ENCODE measurements around a stretch of chr17.

GRCh38 chr17:50499144-50499352 is 9.2 kb upstream of the MYCBPAP start:
- PRO-cap, result no peak

- PRO-cap, result unidirectional peak, minus-strand start at chr17:50543513
Measured at GRCh38 chr17:50543398-50544100, 3.4 kb upstream of the SPATA20 start.

DNA sequence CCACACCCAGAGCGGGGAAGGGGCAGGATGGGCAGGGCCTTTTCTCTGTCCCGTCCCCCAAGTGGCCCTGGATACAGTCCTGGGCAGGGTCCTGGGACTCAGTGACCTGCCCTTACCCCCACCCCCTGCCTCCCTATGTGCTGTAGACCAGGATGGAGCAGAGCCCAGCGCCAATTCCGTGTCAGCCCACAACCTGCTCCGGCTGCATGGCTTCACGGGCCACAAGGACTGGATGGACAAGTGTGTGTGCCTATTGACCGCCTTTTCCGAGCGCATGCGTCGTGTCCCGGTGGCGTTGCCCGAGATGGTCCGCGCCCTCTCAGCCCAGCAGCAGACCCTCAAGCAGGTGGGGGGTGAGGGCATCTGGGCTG is 6.4 kb upstream of the CACNA1G start:
- PRO-cap, result no peak

GRCh38 chr17:50558683-50559176 is 1.8 kb upstream of the CACNA1G start:
- PRO-cap, result no peak

DNA sequence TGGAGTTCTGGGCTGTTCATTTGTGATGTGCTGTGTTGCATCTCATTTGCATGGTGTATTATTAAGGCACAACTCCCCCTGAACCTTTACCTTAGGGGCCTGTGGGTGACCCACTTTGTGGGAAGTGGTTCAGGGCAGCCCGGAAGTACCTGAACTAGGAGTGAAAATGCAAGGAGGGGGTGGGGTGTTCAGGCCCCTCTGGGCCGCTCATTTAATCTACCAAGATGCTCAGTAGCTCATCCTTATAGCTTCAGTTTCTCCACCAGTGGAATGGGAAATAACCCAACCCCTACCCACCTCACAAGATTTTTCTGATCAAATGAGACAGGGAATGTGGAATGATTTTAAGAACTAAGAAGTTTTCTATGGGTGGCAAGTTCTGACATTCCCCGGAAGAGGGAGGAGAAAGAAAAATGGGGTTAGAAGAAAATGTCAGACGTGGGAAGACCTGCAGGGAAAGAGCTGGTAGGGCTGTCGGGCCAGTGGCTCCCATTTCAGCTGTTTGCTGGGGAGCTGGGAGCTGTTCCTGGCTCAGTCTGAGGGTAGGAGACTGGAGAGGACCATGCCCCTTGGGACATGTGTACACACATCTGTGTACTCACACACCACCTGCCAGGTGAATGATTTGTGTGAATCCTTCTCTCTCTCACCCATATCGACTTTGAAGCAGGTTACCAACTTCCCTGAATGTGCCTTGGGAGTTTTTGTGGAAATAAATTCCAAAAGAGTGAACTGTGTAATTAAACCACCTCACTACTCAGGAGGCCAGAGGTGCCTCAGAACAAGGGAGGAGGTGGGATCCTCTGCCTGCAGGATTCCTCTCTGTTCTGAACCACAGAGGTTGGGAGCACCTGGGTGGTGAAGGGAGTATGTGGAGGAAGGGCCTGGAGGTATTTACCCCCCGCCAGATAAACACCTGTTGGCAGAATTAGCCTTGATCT is 3.0 kb downstream of the ABCC3 start:
- PRO-cap, result bidirectional peak, plus-strand start at position 640 of the sequence, minus-strand start at position 538 of the sequence

DNA sequence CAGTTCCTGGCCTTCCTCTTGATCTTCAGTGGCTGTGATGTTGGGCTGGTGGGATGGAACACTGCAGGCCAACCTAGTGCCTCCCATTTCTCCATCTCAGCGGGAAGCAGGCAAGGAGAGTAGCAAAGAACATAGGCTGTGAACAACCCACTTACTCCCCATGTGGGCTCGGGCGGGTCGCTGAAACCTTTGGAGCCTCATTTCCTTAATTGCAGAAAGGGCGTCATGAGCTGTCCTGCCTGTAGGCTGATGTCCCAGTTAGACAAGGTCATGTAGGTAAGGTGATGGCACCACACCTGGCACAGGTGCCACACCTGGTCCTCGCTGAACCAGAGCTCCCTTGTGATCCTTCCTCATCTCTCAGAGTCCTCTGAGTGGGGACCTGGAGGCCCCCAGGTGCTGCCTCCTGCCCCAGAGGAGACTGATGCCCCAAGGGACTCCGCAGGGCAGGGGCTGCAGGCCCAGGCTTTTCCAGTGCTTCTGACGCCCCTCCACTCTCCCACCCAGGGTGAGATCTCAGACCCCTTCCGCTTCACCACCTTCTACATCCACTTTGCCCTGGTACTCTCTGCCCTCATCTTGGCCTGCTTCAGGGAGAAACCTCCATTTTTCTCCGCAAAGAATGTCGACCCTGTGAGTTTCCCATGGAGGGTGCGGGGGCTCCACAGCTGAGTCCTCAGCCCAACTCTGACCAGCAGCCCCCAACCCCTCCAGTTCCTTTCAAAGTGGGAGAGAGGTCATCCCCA is 23.1 kb downstream of the ABCC3 start:
- PRO-cap, result bidirectional peak, plus-strand start at position 363 of the sequence, minus-strand start at position 98 of the sequence

DNA sequence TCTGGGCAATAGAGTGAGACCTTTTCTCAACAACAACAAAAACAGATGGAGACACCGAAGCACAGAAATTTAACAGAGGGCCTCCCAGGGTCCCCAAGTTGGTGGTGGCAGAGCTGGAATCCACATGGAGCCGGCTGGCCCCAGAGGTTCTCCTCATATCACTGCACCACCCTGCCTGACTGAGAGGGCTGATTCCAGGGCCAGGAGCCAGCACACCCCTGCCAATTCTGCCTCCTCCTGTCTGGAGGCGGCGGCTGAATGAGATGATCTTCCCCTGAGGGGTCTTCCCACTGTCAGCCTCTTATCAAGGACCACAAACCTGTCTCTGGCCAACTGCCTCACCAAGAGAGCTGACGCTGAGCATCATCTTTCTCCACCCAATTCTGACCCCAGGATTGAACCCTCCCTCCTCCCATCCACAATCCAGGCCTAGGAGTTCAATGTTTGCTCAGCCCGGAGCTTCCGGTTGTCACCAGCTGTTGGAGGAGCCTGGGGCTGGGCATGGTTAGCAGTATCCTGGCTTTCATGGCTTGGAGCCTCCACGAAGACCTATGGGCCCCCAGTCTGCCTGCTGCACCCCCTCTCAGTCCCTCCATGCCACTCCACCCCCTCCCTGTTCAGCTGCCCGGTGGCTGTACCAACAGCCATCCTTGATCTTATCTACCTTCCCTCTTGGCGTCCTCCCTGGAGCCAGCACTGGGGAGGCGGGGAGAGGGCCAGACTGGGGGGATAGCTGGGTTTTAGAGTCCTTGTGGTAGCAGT is 25.5 kb downstream of the ABCC3 start:
- PRO-cap, result no peak

- PRO-cap, result no peak
Measured at GRCh38 chr17:50675632-50676226, 32.0 kb downstream of the ANKRD40 start.

DNA sequence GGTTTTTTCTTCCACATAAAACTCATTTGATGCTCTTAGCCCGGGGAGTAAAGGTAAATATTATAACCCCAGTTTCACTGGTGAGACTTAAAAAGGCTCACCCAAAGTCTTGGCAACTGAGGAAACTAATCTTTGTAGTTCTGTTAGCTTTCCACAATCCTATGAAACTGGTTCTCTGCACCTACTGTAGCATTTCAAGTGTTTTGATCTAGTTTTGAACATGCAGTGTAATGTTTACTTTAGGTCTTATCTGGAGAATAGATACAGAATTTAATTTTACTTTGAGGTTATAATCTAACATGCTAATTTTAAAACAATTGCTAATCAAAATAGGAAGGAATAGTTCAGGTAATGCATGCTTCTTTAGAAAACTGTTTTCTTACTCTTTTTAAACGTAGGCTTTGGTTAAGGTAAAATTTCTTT is 1.0 kb downstream of the LUC7L3 start:
- PRO-cap, result no peak

GRCh38 chr17:50731501-50732011 is 12.2 kb downstream of the LUC7L3 start:
- PRO-cap, result no peak

DNA sequence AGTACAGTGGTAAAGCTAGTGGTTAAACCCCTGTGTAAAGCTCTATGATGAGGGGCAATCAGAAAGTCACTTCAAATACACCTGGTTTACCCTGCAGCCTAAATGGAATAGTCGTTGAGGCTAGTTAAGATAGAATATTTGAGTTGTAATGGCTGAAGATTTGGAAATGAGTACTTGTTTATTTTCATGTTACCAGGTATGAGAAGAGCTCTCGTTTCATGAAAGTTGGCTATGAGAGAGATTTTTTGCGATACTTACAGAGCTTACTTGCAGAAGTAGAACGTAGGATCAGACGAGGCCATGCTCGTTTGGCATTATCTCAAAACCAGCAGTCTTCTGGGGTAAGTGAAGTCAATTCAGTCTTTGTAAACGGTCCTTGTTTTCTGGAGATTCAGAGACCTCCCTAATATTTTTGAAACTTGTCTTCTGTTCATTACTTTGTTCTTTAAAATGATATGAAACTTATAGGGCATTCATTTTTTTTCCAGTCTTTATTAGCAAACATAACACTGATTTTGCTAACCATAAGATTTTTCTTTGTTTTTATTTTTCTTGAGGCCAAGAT is 21.6 kb downstream of the LUC7L3 start:
- PRO-cap, result no peak

DNA sequence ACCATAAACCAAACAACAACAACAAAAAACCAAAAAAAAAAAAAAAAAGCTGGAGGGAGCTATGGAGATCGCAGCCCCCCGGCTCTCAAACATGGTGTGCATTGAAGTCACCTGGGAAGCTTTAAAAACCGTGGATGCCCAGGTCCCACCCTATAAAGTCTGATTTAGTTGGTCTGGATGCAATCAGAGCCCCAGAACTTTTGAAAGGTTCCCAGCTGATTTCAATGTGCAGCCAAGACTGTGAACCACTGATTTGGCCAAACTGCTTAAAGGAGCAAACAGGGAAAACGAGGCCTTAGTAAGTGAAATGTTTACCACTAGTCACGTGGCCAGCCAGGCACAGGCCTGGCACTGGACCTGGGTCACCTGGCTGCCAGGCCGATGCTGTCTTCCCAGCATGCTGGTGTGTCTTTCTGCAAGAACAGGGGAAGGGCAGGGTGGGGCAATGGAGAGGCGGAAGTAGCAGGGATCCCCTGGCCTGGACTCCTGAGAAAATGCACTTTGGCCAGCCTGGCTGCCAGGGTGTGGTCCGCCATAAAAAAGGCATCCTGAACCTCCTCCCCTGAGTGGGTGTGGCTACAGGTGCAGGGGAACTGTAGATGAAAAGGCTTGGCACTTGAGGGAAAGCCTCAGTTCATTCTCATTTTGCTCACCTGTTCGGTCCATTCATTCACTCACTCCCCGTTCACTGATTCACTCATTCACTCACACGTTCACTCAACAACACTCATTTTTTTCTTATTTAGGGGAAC is 931 bp upstream of the ANKRD40CL start:
- PRO-cap, result no peak

DNA sequence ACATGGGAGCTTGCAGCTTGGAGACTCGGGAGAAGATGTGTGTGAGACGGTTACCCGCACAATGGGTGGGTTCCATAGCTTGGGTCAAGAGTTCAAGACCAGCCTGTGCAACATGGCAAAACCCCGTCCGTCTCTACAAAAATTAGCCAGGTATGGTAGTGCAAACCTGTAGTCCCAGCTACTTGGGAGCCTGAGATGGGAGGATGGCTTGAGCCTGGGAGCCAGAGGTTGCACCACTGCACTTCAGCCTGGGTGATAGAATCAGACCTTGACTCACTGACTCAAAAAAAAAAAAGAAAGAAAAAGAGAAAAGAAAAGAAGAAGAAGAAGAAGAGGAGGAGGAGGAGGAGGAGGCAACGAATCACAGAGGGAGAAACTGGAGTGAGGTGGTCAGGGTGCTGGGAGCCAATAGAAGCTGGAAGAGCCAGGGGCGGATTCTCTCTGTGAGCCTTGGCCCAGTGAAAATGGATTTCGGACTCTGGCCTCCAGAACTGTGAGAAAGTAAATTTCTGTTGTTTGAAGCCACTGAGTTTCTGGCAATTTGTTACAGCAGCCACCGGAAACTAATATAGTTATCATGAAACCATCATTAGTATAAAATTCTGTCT is 27.9 kb upstream of the WFIKKN2 start:
- PRO-cap, result no peak

GRCh38 chr17:50834420-50835442 is 655 bp upstream of the WFIKKN2 start:
- PRO-cap, result no peak

DNA sequence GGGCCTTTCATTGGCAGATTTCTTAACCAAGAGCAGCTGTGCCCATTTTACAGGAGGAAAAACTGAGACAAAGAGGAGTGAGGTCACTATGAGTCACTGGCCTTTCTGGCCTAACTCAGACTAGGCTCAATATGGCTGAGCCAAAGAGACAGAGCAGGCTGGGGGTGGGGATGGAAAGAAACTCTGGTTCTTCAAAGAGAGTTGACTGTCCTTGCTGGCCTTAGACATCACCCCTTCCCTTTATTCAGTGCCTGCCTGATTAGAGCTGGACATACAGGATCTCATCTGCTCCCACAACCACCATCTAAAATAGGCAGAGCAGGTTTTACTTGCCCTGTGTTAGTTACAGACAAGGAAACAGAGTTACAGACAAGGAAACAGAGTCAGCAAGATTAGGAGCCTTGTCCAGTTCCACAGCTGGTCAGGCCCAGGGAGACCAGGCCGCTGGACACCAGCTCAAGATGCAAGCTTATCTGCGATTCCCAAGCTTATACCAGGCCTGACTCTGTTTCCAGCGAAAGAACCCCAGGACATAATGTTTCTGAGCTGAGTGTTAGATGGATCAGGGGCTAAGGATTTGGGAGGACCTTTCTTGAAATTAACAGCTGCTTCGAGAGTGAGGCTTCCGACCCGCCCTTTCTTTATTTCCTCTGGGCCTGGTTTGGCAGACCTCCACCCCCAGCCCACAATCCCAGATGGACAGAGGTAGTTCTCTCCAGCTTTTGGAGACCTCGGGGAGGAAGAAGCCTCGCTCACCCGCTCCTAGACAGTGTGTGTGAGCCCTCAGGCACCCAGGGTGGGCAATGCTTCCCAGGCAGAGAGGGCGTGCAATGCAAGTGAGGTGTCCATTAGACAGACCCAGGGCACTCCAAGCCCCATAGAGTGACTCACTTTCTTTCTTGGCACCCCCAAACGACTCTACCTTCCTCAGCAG is 50.3 kb upstream of the TOB1 start:
- PRO-cap, result no peak

DNA sequence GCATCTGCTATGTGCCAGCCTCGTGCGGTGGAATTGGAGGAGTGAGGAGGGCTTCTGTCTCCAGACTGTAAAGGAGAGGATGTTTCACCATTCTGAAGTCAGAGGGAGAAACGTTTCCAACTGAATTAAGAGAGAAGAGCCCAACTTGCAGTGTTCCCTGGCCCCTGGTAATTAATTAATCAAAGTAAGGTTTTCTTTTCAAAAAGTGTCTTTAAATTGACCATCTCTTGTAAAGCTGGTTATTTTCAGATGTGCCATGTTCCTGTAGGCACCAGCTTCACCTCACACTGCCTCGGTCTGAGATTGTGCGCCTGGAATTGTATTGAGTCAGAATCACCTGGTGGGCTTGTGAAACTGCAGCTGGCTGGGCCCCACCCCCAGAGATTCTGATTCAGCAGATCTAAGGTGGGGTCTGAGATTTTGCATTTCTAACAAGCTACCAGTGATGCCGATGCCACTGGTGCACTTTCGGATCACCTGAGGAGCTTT is 59.0 kb upstream of the TOB1 start:
- PRO-cap, result no peak

DNA sequence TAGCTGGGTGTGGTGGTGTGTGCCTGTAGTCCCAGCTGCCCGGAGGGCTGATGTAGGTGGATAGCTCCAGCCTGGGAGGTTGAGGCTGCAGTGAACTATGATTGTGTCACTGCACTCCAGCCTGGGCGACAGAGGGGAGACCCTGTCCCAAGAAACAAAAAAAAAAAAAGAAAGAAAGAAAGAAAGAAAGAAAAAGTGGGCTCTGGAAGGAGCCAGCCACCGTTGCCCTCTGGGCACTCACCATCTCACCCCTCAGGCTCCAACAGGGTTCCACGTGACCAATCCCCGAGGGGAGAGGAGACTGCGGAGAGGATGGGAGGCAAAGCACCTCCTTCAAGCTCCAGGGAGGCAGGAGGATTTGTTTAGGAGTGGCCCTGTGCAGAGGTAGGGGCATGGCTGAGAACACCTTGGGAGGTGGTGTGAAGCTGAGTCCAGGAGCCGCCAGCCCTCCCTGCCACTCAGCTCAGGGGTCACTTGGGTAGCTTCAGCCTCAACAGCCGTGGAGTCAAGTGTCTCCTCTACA is 87.4 kb upstream of the TOB1 start:
- PRO-cap, result no peak

GRCh38 chr17:51081878-51082269 is 38.8 kb downstream of the SPAG9 start:
- PRO-cap, result no peak

- PRO-cap, result no peak
Measured at GRCh38 chr17:51372541-51373054, 112.3 kb downstream of the UTP18 start.

GRCh38 chr17:52409285-52409942 is 250.9 kb upstream of the CA10 start:
- PRO-cap, result no peak